ENCODE data around the genes MT1G and SLC12A3.

DNA sequence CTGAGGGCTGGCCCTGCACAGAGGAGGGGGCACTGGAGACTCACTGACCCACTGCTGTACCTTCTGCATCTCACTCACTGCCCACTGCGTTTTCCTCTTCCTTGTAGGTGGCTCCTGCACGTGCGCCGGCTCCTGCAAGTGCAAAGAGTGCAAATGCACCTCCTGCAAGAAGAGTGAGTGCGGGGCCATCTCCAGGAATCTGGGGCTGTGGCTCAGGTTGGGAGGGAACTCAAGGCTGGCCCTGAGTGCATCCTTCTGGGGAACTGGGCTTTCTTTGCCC, 718 bp downstream of the MT1E start:
- PRO-cap, 2 experiments = no peak in any of the 2 experiments

- PRO-cap, 2 experiments = peak in 2 of 2 experiments; most common plus-strand start chr16:56668182 (in 1); most common minus-strand start chr16:56668065 (in 2)
Observed at GRCh38 chr16:56667862-56668911, at the start of gene MT1G. Gene MT1G, minus strand, starts transcription at chr16:56668065.

DNA sequence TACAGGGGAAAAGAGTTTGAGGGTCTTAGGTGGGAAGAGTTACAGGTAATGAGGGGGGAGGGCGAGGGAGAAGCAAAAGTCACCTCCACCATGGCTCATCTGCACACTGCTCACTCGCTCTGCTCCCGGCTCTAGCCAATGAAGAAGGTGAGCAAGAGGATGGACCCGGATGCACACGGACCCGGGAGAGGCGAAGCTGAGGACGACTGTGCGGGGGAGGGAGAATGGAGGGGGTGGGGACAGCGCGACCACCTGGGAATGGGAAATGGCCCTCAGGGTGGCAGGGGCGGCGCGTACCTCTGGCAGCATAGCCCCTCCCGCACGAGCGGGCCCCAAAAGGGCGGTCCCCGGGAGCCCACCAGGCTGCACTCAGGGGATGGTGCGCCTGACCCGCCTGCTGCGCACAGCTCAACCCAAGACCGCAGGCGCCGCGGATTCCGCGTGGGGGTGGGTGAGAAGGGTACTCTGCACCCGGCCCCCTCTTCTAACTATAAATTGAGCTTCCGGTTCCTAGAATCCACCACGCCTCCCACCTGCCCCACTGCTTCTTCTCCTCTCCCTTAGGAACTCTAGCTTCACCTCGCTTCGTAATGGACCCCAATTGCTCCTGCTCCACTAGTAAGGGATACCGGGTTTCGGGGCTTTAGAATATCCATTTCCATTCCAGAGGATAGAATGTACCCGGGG, 6.1 kb downstream of the MT1H start:
- PRO-cap, 2 experiments = no peak in any of the 2 experiments

DNA sequence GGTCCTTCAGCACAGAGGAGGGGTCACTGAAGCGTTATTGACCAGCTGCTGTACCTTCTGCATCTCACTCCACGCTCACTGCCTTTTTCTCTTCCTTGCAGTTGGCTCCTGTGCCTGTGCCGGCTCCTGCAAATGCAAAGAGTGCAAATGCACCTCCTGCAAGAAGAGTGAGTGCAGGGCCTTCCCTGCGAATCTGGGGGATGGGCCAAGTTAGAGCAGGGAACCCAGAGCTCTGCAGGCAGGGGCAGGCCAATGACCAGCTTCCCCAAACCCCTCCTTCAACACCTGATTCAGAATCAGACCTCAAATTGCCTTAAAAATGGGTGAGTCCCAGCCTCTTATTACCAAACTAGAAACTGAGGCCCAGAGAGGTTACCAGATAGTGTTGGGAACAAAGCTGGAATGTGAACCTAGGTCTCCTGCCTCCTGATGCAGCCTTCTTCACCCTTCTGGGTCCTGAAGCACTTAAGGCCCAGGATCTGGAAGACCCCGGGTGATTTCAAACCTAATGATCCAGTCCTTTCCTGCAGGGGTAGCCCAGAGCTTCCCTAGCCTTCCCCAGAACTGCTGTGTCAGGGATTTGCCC, 887 bp downstream of the MT1X start:
- PRO-cap, 2 experiments = no peak in any of the 2 experiments

DNA sequence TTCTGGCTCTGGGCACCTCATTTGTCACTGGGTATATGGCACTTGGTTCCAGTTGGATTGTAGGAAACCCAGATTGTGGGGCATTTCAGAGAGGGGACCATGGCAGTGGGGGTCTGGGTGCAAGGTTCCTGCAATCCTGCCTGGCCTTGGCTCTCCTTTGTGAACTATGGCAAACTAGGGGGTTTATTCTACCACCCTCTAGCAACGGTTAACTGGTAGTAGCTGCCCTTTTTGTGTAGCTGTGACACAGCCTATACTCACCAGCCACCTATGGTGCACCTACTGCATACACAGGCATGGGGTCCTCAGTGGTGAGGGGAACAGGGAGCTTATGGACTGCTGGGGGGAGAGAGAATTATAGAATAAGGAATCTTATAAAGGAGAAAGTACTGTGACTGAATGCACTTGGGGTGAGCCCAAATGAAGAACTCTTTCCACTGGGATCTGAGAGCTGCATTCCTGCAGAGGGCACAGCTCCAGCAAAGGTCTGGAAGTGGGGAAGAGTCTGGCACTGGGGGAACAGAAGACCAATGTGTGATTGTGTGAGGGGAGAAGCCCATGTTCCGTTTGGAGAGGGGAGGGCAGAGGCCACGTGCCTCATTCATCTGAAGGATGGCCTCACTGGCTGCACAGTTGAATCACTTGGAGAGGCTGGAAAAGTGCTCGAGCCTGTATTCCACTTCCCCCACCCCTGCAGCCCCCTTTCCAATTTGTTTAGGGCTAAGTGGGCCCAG, 2.1 kb downstream of the MT1X start:
- PRO-cap, 2 experiments = no peak in any of the 2 experiments

DNA sequence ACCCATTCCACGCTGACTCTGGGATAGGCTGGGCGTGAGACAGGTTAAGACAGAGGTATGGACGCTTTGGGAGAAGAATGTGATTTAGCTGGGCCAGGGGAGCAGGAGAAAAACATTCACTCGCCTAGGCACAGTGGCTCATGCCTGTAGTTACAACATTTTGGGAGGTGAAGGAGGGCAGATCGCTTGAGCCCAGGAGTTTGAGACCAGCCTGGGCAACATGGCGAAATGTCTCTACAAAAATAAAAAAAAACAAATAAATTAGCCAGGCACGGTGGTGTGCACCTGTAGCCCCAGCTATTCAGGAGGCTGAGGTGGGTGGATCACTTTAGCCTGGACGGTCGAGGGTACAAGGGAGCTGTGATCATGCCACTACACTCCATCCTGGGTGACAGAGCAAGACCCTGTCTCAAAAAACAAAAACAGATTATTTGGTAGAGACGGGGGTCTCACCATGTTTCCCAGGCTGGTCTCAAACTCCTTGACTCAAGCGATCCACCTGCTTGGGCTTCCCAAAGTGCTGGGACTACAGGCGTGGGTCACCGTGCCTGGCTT, 4.1 kb downstream of the MT1X start:
- PRO-cap, 2 experiments = no peak in any of the 2 experiments

DNA sequence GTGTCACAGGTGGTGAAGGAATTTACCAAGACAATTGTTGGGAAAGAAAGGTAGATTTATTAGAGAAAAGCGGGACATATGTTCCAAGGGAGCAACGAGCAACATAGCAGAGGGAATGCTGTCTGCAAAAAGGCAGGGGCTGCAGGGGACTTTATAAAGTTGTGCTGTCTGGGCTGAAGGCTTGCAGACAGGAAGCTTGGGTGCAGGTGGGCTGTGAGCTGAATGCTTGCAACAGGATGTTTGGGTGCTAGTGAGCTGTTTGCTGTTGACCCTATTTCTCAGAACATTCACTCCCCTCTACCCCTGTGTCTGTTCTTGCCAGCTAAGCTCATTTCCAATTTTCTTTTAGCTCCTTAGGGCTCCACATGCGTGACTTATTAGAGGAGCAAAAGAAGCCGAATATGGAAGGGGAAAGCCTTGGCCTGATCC, 21.5 kb upstream of the NUP93 start:
- PRO-cap, 2 experiments = no peak in any of the 2 experiments

DNA sequence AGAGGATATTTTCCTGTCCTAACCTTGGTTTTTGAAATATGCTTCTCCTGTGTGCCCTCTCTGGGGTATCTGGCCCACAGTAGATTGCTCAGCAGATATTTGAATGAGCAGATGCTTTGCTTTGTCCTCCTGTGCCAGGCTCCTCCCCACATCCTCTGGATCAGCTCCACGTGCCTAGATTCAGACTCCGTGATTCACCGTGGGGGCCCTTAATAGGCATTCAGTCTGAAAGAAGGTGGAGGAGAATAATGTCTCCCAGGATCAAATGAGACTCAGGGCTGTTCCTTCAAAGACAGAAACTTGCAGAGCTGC, 16.1 kb upstream of the SLC12A3 start:
- PRO-cap, 2 experiments = no peak in any of the 2 experiments

- PRO-cap, 2 experiments = no peak in any of the 2 experiments
Observed at GRCh38 chr16:56858420-56858779, 6.6 kb upstream of the SLC12A3 start.

DNA sequence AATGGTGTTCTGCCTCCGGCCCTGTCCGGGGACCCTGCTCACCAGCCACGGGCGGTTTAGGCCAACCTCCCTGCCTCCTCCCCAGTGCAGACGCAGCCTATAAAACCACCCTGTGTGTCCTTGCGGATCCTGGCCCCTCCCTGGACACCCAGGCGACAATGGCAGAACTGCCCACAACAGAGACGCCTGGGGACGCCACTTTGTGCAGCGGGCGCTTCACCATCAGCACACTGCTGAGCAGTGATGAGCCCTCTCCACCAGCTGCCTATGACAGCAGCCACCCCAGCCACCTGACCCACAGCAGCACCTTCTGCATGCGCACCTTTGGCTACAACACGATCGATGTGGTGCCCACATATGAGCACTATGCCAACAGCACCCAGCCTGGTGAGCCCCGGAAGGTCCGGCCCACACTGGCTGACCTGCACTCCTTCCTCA, at the start of gene SLC12A3:
TSS of gene SLC12A3 (plus strand) at position 130 of the 438 bp plus-strand sequence.
- PRO-cap, 2 experiments = no peak in any of the 2 experiments

DNA sequence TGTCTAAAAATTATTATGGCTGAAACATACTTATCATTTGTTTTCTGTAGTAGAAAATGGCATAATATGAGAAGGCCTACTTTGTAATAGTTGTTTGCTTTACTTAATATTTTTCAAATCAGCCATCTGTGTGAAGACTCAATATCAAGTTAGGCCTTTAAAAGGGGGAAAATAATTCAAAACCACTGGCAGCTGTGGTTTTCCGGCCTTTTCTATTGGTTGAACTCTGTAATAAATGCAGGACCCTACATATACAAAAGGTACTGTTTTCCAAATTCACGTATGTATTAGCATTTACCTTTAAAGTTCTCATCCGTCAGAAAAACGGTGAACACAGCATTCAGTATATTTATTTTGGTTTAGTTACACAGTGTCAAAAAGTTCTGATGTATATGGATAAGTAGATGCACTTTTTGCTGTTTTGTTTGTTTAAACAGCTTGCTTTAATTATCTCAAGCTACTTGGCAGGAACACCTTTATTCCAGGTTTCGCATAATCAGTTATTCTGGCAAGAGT, 1.8 kb downstream of the HERPUD1 start:
- PRO-cap, 2 experiments = no peak in any of the 2 experiments

DNA sequence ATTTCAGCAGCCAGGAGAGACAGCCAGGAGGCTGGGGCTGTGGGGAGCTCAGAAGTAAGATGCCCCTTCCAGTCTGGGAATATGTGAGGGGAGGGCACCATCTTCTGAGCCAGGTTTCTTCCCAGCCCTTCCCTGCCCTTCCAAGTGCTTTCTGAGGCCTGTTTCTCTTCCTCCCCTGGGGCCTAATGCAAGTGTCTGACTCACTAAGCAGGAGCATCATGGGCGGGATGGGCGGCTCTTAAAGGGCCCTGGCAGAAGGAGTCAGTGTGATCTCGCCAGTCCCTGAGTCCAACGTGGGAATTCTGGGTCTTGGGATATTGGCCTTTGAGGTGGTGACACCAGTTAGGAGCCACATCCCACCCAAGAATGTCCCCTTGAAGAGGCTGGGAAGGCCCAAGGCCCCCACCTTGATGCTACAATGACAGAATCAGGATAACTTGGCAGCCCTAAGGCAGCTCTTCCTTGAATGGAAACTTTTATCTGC, 3.8 kb upstream of the NLRC5 start:
- PRO-cap, 2 experiments = peak in 1 of 2 experiments; most common plus-strand start position 264 of the sequence (in 1); most common minus-strand start position 153 of the sequence (in 1)

DNA sequence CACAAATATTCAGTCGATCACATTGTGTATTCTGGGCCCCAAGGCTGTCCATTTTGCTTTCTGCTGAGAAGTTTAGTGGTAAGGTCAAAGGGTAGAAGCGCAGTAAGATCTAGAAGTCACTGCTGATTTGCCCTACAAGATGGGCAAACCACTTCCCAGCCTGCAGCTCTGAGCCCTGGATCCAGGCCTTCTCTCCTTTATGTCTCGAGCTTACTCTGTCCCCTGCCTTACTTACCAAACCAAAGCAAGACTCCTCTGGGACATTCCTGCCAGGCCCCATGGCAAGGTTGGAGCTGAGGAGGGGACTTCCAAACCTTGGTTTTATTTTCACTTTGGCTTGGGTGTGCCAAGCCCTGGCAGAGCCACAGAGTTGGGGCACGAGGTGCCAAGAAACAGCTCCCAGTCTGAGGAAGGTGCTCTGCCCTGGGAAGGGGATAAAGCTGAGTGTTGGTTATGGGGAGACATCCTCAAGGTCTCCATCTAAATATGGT, 9.9 kb downstream of the NLRC5 start:
- PRO-cap, 2 experiments = no peak in any of the 2 experiments

DNA sequence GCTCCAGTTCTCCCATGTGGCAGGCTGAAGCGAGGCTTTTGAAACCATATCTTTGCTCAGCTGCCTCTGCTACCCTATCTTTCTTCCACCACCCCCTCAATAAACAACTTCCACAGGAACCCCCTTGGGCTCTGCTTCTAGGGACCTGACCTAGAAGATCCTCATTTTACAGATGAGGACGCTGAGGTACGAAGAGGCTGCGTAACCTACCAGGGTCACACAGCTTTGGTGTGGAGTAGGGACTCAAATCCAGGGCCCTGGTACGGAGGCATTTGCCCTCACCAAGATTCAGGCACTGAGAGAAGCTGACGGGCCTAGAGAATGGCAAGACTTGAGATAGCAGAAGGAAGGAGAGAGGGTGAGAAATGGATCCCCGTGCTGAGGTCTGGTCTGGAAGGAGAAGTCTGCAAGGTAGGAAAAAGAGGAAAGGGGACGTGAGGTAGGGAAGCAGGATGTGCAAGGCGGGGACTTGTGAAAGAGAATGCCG, 14.4 kb downstream of the NLRC5 start:
- PRO-cap, 2 experiments = no peak in any of the 2 experiments

DNA sequence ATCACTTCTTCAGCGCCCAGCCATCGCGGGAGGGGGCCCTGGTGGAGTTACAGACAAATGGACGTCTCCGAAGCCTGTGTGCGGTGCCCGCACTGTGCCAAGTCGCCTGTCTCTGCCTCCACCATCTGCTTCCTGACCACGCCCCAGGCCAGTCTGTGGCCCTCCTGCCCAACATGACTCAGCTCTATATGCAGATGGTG, 36.6 kb downstream of the NLRC5 start:
- PRO-cap, 2 experiments = no peak in any of the 2 experiments

DNA sequence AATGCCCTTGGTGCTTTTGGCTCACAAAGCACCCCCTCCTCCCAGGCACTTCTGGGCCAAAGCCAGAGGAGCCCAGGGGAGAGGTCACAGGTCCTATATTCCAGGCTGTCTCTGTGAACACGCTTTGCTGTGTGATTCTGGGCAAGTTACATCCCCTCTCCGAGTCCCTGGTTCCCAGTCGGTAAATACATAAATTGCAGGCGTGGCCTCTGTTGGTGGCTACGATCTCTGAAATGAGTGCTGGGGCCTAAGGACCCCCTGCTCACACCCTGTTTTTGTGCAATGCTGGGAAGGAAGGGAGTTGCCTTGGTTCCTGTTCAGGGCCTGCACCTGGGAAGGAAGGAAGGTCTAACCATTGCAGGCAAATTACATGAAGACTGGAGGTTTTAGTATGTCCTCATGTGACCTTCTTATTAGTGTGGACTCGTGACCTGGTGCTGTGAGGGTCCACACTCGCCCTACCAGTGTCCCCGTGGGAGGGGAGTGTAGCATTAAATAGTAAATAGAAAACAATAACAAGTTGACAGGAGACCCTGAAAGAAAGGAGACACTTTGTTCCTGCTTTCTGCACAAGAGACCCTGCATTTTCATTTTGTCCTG, 49.7 kb upstream of the CPNE2 start:
- PRO-cap, 2 experiments = no peak in any of the 2 experiments

DNA sequence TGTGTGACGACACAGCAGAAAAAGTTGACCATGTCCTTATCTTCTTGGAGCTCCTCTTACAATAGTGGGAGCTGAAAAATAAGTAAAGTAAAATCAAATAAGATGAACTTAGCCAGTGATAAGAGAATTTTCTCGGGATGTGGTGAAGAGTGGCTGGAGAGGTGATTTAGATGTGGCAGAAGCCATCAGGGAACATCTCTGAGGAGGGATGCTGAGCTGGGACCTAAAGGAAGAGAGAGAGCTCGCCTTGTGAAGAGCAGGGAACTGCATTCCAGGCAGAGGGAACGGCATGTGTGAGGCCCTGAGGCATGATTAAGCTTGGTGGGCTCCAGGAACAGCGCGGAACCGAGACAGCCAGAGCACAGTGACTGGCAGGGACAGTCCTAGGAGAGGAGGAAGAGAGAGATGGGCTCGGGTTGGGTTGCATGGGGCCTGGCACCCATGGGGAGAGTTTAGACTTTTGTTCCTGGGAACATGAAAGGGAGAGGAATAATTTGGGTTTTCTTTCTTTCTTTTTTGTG, 39.3 kb upstream of the CPNE2 start:
- PRO-cap, 2 experiments = no peak in any of the 2 experiments

- PRO-cap, 2 experiments = peak in 1 of 2 experiments; most common minus-strand start chr16:57061439 (in 1)
Observed at GRCh38 chr16:57060937-57062160, 31.0 kb upstream of the CPNE2 start.

DNA sequence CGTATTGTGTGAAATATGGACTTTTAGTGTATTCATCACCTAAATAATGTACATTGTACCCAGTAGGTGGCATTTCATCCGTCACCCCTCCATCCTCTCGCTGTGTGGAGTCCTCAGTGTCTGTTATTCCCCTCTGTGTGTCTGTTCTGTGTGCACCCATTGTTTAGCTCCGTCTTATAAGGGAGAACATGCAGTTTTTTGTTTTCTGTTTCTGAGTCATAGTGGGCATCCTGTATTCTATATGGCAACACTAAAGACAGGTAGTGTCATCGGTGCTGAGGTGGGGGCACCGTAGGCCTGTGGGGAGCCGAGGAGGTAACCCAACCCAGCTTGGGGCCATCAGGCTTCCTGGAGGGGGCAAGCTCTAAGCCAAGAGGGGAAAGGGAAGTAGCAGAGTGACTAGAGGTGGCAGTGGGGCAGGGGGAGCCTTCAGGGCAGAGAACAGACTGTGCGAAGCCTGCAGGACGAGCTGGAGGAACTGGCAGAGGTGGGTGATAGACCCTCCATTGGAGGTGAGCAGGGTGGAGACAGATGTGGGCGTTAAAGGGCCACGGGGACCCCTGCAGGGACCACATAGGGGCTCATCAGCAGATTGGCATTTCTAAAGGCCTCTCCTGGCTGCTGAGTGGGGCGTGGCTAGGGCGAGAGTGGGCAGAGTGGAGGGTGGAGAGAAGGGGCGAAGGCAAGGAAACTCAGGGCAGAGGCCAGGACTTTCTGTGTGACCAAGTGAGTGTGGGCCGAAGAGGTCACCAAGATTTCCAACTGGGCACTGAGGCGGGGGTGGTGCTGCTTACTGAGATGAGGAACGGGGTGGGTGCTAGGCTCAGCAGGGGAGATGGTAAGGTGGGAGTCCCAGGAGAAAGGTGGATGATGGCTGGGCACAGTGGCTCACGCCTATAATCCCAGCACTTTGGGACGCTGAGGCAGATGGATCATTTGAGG, 36.6 kb downstream of the CPNE2 start:
- PRO-cap, 2 experiments = no peak in any of the 2 experiments

GRCh38 chr16:57134733-57135443, 42.5 kb downstream of the CPNE2 start:
- PRO-cap, 2 experiments = no peak in any of the 2 experiments